Aorta (tissue), 1 donor: Measurements from ENCODE around the genes PPP1R26 and ENSG00000236543.

GRCh38 chr9:134784550-134785562, 95.8 kb upstream of the FCN2 start:
- PRO-cap = no peak

GRCh38 chr9:134804826-134805460, 75.7 kb upstream of the FCN2 start:
- PRO-cap = no peak

DNA sequence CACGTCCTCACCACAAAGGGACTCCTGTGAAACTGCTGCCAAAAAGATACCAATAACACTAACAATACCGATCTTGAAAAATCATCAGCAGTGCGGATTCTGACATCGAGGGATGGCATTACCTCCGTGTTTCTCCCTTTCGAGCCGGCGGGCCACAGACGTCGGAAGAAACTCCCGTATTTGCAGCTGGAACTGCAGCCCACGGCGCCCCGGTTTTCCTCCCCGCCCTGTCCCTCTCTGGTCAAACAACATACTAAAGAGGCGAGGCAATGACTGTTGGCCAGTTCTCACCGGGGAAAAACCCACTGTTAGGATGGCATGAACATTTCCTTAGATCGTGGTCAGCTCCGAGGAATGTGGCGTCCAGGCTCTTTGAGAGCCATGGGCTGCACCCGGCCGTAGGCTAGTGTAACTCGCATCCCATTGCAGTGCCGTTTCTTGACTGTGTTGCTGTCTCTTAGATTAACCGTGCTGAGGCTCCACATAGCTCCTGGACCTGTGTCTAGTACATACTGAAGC, 32.8 kb downstream of the OLFM1 start:
- PRO-cap = no peak

DNA sequence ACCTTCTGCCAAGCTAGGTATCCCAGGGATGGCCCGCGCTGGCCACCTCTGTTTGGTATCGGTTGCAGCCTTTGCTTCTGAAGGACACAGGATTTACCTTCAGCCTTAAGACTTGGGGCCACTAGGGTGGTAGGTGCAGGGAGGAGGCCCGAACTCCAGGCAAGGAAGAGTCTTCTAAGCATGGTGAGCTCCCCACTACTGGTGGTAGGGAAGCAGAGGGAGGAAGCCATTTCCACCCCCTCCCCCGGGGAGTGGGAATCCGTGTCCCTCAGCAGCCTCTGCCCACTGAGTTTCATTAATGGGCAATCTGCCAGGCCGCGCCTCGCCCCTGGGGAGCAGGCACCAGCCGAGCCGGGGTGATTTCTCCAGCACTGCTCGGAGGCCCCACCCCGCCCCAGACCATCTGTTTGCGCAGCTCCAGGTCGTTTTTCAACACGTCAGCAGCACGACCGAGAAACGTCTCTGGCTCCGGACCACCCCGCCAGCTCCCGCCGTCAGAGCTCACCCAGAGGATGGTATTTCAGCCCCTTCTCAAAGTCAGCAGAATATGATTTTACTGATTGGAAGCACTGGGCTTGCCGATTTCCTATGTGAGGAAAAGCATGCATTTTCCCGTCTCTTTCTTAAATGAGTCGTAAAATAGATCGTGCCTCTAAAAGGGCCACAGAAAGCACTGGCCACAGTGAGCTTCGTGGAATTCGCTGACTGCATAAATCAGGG, 46.8 kb downstream of the OLFM1 start:
- PRO-cap = no peak

DNA sequence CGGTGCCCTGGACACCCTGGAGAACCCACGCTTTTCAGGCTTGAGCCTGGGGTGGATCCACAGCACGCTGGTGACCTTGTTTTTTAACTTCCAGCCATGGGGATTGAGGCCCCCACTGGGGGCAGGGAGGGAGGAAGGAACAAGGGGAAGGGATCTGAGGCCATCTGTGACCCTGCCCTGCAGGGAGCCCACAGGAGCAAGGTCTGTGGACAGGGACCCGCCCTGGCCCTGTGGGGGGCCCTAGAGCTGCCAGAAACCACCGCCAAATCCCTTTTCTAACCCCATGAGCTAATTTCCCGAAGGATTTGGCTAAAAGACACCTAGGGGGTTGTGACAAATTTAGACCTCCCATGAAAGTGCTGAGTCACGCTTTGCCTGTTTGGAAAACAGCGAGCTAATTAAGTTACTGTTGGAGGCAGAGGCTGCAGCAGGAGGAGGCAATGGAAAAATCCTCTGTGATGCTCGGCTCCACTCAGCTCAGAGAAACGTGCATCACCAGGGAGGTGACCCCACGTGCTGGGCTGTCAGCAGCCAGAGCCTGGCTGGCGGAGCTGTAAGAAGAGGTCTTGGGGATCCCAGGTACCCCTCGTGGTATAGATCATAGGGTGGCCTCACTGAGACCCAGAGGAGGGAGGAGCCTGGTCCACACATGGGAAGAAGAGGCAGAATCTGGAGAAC, 50.0 kb downstream of the OLFM1 start:
- PRO-cap = no peak

GRCh38 chr9:135441289-135441906, 38.2 kb upstream of the PPP1R26 start:
- PRO-cap = no peak

DNA sequence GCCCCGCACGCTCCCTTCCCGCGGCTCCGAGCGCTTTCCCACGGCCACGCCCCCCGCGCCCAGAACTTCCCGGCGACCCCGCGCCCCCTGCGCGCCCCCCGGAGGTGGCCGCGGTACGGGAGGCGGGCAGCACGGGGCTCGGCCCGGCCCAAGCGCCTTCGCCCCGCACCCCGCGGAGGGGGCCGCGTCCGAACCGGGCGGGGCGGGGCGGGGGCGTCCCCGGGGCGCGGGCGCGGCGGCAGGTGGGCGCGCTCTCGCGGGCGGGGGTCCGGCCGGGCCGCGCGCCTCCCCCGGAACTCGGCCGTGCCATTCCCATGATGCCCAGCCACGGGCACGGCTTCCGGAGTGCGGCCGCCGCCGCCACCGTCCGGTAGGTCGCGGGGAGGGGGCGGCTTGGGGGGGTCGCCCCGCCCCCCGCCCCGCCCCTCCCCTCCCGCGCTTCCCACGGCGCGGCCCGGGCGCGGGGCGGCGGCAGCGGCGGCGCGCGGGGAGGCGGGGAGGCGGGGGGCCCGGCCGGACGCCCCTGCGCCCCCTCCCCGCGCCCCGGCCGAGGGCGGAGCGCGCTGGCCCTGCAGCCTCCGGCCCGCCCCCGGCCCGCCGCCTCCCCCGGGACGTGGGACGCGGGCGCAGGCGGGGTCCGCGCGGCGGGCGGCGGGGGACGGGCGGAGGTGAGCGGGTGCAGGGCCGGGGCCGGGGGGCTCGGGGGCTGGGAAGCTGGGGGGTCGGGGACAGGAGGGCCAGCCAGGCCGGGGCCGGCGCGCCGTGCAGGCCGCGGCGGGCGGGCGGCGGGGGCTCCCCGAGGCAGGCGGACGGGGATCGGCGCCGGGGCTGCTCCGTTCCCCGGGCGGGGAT, at the start of gene PPP1R26:
PPP1R26 (plus strand) TSS at position 428 of the 852 bp plus-strand sequence.
- PRO-cap = bidirectional peak, plus-strand start at position 633 of the sequence, minus-strand start at position 299 of the sequence

DNA sequence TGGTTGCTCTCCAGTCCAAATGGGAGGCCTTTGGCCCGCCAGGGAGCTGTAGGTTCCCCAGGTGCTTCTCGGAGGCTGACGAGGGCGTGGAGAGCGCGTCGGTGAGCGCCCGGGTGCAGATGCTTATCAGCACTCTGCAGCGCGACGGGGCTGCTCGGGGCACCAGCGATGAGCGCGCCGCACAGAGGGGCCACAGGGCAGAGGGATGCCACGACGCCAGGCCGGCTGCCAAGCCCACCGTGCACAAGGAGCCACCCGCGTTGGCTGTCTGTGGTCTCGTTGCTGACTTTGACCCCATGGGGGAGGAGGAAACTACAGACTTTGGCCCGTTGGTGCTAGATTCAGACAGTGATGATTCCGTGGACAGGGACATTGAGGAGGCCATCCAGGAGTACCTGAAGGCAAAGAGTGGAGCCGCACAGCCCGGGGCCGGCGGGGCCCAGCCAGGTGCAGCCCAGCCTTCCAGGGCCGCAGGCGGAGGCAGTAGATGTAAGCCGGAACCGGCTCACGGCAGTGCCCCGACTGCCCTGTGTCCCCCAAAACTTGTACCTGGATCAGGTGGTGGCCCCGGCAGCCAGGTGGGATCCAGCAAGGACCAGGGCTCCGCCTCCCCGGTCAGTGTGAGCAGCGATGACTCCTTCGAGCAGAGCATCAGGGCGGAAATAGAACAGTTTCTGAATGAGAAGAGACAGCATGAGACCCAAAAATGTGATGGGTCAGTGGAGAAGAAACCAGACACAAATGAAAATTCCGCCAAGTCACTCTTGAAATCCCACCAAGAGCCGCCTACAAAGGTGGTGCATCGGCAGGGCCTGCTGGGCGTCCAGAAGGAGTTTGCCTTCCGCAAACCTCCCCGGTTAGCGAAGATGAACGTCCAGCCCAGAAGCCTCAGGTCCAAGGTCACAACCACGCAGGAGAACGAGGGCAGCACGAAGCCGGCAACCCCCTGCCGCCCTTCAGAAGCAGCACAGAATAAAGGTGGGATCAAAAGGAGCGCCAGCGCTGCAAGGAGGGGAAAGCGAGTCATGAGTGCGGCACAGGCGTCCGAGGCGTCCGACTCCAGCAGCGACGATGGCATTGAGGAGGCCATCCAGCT, 5.3 kb downstream of the PPP1R26 start:
- PRO-cap = no peak

DNA sequence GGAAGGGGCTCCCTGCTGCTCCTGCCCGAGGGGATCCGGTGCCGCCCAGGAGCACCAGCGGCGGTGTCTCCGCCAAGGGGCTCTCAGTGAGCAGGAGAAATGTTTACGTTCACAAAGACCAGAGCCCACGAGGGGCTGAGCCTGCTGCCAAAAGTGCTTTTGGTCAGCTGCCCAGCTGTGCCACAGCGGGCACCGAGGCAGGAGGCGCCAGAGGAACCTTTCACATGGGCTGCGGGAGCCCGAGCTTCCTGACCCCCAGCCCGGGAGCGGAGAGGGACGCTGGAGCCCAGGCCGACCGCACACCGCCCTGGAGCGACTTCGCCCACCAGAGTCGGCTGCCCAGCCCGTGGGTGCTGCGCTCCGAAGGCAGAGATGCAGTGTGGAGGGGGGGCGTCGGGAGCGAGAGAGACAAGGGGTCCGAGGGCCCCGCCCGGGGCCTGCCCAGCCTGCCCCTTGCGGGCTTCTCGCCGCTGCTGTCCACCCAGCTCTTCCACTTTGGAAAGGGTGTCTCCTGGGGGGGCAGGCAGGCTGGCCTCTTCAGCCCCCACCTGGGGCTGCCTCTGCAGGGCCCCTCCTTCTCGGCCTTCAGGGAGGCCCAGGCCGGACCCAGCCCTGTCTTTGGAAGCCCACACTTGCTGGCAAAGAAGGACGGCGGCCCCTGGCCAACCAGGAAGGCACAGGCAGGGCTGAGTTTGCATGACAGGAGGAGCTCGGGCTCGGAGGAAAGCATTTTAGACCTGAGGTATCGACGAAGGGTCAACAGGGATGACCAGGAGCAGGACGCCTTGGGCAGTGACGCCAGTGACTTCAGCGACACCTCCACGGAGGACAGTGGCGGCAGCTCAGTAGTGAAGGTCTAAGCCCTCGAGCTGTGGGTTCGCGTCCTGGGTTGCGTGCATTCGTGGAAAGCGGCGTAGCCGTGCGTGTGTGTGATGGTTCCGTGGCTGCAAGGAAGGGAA, 8.0 kb downstream of the PPP1R26 start:
- PRO-cap = no peak

- PRO-cap = no peak
Measured at GRCh38 chr9:135613710-135614434, at the start of gene ENSG00000236543. Gene ENSG00000236543, plus strand, starts transcription at chr9:135614183.

- PRO-cap = no peak
Measured at GRCh38 chr9:135930196-135931090, 23.1 kb upstream of the CAMSAP1 start.

- PRO-cap = no peak
Measured at GRCh38 chr9:136009781-136010718, 48.9 kb upstream of the UBAC1 start.

DNA sequence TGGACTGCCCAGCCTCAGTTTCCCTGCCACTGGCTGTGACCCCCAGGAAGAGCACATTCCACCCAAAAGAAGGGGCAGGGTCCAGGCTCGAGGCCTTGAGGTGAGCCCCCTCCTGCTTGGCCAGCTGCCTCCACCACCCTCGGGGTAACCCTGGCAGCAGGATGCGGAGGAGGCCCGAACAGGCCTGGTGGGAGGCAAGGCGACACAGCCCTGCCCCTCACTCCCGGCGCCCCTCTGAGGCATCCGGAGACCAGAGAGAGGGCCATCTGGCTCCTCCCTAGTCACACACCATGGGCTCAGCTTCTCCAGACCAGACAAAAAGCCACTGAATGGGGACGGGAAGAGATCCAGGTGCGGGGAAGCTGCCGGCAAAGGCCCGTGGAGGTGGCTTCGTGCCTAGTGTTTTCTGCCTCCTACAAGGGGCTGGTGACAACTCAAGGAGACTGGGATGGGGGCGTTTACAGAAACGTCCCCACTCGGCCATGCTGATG, 42.1 kb downstream of the NACC2 start:
- PRO-cap = no peak

- PRO-cap = no peak
Measured at GRCh38 chr9:136089882-136090753, 5.0 kb downstream of the NACC2 start.

- PRO-cap = no peak
Measured at GRCh38 chr9:136093011-136093666, 1.9 kb downstream of the NACC2 start.

DNA sequence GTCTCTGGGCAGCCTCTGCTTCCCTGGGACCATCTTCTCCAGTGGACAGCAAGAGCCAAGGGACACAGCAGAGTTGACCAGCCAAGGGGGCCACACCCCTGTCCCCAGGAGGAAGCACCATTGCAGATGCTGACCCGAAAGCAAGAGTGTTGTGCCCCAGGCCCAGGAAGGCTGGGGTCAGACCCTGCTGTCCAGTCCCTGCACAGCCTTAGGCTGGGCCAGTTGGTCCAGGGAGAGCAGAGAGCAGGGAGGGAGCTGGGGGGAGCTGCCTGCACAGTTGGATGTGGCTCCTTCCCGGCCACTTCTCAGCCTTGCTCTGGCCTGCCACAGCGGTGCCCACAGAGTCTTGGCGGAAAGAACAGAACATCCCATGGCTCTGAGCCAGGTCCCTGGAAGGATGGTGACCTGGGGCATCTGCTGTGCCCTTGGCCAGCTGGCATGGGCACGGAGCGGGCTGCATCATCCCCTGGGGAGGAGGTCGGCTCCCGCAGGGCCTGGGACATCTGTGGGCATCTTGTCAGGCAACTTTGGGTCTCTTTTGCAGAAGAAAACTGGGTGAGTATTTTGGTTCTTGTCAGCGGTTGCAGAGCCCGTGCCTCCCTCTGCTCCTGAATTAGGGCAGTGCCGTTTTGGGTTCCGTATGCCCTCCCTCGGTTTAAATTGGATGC, 10.2 kb upstream of the NACC2 start:
- PRO-cap = no peak

- PRO-cap = no peak
Measured at GRCh38 chr9:136117226-136118035, 1.2 kb downstream of the TMEM250 start.

GRCh38 chr9:136230633-136231441, 14.8 kb downstream of the QSOX2 start:
- PRO-cap = no peak

- PRO-cap = no peak
Measured at GRCh38 chr9:136338511-136339221, 11.3 kb downstream of the GPSM1 start.

GRCh38 chr9:136345865-136346638, 17.5 kb downstream of the DNLZ start:
- PRO-cap = bidirectional peak, plus-strand start at chr9:136346054, minus-strand start at chr9:136345979